ENCODE results near the genes PLD1, TNFSF10 and NCEH1.

DNA sequence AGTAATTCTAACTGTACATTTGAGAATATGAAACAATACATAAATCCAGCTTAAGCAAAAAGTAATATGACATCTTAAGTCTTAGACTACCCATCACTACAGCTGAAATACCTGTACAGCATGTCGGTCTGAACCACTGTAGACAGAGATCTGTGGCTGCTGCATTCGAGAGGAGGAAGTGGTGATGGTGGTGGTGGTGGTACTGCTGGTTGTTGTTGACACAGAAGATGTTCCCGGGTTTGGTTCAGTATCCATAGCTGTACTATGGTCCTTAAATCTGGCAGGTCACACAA, 2.9 kb downstream of the PHC3 start:
- PRO-cap: no peak
- RAMPAGE, long total RNA: no peak

GRCh38 chr3:171142970-171143342, 116.4 kb upstream of the SLC2A2 start:
- PRO-cap: no peak
- RAMPAGE, long total RNA: no peak

- PRO-cap: no peak
- RAMPAGE, long total RNA: no peak
These were observed 133.7 kb downstream of the PLD1 start for GRCh38 chr3:171676352-171677229.

GRCh38 chr3:171744209-171744968, 65.9 kb downstream of the PLD1 start:
- PRO-cap: no peak
- RAMPAGE, long total RNA: start-site peak on the minus strand at chr3:171744592-171744902, 20 reads

DNA sequence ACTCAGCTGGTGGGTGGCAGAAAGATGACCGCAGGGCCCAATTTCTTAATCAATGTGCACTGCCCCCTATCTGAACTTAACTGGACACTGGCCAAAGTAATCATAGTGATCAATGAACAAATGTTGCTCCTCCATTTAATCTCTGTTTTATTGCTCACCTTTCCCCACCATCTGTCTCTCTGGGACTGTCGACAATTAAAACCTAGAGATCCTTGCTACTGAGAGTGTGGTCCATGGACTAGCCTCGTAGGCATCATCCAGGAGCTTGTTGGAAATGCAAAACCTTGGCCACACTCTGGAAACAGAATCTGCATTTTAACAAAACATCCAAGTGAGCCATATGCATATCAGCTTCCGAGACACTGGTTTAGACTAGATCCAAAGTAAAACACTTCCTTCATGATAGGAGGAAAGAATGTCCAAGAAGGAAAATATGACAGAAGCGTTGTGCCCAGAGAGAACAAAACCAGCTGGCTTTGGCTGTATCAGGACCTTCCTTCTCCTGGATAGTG, 52.0 kb downstream of the PLD1 start:
- PRO-cap: no peak
- RAMPAGE, long total RNA: start-site peak on the minus strand centred at position 301 of the sequence, 147 bp wide, 17 reads

- PRO-cap: bidirectional peak, plus-strand start at chr3:171810309, minus-strand start at chr3:171810159; bidirectional peak, plus-strand start at chr3:171810593, minus-strand start at chr3:171810464
- RAMPAGE, long total RNA: no peak
These were observed at the start of gene PLD1 for GRCh38 chr3:171809824-171810905. Gene PLD1, minus strand, starts transcription at chr3:171810483.

DNA sequence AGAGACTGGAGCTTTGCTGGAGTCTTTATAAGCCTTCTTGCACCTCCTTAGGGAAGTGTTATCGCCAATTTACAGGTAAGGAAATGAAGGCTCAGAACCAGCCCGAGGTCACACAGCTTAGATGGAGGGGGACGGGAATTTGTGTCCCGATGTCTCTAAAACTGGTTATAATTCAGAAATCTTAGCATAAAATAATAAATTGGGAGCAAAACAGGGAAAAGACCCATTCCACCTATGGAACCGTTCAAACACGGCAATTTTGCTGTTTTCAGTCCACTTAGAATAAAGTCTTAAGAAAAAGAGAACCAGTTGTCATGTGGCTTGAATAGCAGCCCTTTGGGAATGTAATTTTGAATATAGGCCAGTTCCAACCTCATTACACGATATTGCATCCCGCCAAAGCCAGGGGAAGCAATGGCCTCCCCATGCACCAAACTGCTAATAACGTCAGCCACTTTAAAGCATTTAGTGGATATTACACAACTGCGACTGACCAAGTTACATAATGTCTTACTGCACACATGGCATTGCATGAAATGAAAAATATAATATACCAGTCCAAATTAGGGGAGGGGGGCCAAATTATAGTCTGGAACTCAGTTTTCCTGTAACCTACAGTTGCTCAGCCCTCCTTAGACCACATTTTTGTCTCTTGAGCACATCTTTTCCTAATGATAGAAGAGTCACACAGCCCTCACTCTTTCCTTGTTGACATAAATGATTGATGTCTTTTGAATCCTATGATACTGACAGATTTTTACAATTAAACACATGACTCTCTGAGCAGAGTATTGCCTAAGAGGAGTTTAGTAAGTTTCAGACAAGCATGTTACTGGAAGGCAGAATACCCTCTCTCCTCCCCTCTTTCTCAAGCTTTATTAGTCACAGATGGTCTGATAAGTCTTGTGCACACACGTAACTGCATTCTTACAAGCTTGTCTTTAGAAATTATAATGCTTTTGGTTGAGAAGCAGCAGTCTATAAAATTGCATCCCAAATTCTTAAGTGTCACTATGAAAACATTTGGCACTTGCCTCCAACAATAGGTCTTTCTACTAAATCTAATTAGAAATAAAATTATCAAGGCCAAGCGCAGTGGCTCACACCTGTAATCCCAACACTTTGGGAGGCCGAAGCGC, 992 bp upstream of the PLD1 start:
- PRO-cap: unidirectional peak, minus-strand start at position 284 of the sequence
- RAMPAGE, long total RNA: no peak

DNA sequence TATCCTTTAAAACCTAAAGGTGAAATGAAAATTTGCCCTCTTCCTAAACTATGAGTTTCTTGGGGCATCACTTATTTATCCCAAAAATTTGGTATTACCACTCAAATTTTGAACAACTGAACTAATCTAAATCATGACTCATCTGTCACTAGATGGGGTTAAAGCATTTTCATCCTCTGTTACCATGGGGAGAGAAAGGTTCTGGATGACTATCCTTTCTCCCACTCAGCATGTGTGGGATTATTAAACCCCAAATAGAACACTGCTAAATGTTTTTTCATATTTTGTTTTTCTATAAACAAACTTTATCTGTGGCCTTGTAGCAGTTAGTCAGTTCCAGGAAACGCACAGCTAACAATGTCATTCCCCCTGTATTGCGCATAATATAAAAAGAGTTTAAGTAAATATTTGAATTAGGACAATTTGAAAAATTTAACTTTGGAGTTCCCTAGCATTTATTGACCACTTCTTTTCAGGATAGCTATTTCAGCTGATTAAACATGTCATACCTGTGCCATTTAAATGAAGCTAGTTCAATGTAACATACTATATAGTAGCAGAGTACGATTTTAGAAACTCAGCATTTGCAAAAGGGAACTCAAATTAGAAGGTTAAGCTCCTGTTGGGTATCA, 9.3 kb upstream of the TMEM212 start:
- PRO-cap: no peak
- RAMPAGE, long total RNA: no peak

GRCh38 chr3:172061506-172062318, 22.3 kb downstream of the FNDC3B start:
- PRO-cap: no peak
- RAMPAGE, long total RNA: no peak

DNA sequence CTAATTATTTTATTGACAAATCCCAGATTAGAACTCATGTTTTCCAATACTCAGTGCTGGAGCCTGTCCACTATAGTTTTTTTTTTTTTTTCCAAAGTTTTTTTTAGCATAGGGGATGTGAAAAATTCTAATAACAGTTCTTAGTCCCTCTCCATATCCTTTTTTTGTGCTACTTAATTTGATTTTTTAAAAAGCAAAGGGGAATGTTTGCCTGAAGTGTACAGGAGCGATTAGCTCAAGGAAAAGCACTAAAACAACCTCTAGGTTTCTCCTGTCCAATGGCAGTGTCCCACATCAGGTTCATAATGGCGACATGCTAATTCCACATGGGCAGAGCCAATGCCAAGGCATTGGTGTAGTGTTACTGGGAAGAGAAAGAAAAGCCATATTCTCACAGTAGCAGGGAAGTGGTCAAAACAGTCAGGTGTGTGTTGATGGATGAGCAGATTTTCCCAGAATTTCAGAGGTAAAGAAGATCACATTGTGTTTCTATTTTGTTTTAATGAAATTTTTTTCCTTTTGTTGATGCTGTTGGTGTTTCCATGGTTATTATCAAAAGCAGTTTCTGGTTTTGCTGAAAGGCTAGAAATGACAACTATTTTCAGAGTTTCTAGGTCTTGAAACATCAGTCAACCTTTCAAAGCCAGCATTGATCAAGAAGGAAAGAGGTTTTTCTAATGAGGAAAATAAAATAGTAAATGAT, 65.1 kb downstream of the FNDC3B start:
- PRO-cap: no peak
- RAMPAGE, long total RNA: no peak

DNA sequence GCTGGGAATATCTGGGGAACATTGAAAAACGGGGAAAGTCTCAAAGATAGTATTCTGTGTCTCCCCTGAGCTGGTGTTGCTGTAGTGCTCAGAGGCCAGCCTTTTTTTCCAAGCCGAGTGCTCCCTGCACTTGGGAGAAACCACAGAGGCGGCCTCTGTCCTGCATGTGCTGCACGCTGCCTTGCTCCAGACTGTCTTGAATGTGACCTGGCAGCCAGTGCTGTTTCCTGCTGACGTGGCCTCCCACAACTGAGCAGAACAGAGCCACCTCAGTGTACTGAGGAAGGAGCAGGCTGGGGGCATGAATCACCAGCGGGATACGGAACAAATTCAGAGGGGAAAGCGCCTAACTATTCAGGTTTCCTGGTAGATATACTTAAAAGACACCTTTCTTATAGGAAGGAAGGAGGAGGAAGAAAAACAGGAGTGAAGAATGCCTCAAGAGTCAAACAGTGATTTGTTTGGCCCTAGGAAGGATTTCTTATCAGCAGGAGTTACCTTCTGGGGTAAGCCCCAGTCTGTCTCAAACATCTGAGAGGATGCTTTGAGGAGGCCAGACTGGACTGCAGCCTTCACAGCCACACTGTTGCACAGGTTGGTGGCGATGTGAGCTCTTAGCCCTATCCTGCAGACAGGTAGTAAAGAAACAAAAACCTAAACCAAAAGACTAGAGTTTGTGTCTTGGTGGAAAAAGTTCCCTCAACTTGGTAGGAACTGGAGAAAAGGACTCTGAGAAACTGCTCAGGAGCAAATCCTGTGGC, 114.0 kb downstream of the FNDC3B start:
- PRO-cap: bidirectional peak, plus-strand start at position 272 of the sequence, minus-strand start at position 171 of the sequence
- RAMPAGE, long total RNA: no peak

DNA sequence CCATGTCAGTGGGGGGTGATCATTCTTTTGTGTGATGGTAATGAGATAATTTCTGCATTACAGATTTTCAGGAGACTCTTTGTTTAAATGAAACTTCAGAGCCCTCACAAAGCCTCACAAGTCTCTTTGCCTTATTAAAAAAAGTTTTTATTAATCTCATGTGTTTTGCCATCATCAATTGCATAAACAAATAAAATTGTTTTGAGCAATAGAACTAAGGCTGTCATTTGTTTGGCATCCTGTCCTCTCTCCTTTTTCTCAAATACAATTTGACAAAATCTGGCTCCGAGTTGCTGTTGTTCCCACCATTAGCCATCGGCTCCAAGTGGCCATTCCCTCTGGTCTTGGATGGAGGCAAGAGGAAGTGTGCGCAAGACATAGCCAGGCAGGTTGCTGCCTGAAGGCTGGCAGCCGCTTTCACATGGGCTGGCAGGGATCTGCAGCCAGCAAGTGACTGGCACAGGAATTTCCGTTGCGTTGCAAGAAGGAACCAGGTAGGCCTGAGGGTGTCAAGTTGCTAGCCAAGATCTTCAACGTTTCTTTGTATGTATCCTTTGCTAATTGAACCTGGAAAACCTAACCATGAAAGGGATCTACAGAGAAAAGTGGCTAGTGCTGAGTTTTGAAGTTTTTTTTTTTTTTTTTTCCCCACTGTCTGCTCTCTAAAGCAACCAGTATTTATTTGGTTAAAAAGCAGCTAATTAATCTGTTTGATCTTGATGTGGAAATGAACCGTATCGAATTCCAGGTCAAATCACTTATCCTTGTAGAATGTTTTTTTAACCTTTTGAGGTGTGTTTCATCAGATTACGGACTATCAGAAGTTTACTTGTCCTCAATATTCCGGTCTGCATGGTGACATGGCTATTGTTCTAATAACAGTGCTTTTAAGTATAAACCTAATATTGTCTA, 116.9 kb downstream of the FNDC3B start:
- PRO-cap: no peak
- RAMPAGE, long total RNA: no peak

- PRO-cap: no peak
- RAMPAGE, long total RNA: no peak
These were observed 123.5 kb downstream of the FNDC3B start for GRCh38 chr3:172162800-172163345.

DNA sequence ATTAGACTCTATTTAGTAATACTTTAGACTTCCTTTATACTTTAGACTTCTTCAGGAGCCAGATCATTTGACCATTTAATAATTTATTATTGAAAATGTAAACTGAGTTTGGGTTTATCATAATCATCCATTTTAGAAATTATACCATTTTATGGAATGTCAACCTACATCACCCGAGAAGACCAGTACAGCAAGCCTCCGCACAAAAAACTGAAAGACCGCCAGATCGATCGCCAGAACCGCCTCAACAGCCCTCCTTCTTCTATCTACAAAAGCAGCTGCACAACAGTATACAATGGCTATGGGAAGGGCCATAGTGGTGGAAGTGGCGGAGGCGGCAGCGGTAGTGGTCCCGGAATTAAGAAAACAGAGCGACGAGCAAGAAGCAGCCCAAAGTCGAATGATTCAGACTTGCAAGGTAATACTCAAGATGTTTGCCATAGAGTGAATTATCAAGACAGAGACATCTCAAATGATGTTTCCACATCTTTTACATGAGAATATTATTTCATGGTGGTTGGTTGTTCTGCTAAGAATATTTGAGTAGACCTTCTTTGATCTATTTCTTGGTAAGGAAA, 197.0 kb downstream of the GHSR start:
- PRO-cap: no peak
- RAMPAGE, long total RNA: no peak

- PRO-cap: no peak
- RAMPAGE, long total RNA: no peak
These were observed 10.8 kb downstream of the TNFSF10 start for GRCh38 chr3:172512309-172512972.

GRCh38 chr3:172522917-172523878, at the start of gene TNFSF10:
Gene TNFSF10, minus strand, starts transcription at chr3:172523430.
- PRO-cap: bidirectional peak, plus-strand start at chr3:172523591, minus-strand start at chr3:172523430
- RAMPAGE, long total RNA: start-site peak on the minus strand at chr3:172523254-172523332, 65 reads; start-site peak on the minus strand at chr3:172523400-172523490, 258 reads

DNA sequence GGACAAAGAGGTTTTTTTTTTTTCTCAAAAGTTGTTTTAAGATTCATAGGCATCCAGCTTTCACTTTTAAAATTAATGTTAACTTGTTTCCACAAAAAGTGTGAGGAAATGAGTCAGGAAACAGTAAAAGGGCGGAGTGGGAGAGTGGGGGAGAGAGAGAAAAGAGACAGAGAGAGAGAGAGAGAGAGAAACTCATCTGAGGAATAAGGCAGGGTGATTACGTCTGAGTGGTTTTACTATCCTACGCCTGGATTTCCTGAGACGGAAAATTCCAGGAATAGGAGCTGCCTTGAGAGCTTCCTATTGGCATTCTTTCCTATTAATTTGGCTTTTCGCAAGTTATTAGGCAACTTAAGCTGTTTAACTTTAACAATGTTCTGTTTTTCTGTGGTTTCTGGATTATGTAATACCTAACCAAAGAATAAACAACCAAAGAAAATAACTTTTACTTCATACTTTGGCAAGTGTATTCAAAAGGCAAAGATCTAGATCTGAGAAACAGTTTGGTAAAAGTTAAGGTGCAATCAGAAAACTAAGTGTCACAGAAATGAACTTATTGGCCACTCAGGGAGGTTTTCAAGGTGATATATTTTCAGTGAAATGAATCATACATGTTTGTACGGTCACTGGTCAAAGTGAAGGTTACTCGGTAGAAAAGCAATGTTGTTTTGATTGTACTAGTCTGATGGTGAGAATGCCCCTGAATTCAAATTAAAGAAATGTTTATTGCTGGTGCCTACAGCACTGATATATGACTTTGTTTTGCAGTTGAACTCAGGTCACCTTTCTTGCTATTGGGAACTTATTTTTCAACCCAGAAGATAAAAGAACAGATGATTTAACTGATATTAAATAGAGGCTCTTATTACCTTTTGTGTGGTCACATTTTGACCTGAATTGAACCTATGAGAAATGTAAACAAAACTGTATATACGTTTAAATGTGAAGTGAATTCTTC, 39.9 kb upstream of the TNFSF10 start:
- PRO-cap: no peak
- RAMPAGE, long total RNA: no peak

- PRO-cap: no peak
- RAMPAGE, long total RNA: no peak
These were observed 78.3 kb upstream of the TNFSF10 start for GRCh38 chr3:172601597-172601849.

DNA sequence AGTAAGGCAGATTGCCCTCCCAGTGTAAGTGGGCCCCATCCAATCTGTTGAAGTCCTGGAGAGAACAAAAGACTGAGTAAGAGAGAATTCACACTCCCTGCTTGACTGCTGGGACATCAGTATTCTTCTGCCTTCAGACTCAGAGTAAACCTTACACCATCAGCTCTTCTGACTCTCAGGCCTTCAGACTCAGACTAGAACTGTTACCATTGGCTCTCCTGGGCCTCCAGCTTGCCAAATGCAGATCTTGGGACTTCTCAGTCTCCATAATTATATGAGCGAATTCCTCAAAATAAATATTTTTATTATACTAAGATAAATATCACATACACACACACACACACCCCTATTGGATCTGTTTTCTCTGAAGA, 84.6 kb upstream of the TNFSF10 start:
- PRO-cap: no peak
- RAMPAGE, long total RNA: no peak

DNA sequence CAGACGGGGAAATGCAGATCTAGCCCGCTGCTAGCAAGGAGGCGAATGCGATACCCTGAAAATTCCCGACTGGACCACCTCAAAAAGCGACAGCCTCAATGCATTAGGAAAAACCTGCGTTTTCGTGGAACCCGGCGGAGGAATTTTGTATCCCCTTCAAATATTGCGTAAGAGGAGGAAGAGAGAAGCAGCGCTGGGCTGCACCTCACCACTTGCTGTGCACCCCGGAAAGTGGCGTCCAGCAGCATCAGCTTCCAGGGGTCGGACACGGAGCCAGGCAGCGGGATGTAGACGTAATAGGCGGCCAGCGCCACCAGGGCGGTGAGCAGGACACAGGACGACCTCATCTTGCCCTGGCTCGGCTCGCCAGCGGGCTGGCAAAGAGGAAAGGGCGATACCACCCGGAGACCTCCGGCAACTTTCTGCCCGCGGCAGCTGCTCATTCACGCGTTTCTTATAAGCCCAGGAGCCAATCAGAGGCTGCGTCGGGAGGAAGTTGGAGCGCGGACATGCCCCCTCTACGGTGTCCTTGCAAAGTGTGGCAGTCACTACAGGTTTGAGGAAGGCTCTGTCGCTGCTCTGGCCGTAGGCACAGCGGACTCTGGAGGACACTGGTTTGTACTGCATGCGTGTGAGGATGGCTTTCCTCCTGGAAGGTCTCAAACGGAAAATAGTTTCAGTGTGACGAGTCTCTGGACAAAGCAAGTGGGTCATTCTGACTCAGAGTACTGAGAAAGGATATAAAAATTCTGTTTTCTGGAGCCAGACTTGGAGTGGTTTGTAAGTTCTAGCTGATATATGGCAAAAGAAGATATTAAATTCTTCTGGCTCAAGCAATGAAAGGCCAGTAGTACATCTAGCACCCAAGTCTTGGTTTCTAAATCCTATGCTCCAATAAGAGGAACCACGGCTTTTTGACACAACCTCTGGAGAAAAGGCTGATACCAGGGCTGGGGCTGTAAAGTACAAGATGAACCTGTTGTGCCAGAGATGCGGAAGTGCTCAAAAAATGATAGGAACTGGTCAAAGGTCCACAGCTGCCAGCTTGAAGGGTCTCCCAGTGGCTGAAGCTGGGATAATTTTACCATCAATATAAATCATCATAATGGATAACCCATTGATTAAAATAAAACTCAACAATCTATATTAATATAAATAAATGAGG, at the start of gene NCEH1:
NCEH1 (minus strand) TSS at position 430 of the 1,165 bp plus-strand sequence.
- PRO-cap: bidirectional peak, plus-strand start at position 544 of the sequence, minus-strand start at position 428 of the sequence
- RAMPAGE, long total RNA: start-site peak on the minus strand centred at position 414 of the sequence, 71 bp wide, 38 reads